ENCODE data around the genes LYZL6, TBC1D3H and DHRS11.

GRCh38 chr17:34989219-34989840 is 9.0 kb downstream of the LIG3 start:
- PRO-cap, result no peak

DNA sequence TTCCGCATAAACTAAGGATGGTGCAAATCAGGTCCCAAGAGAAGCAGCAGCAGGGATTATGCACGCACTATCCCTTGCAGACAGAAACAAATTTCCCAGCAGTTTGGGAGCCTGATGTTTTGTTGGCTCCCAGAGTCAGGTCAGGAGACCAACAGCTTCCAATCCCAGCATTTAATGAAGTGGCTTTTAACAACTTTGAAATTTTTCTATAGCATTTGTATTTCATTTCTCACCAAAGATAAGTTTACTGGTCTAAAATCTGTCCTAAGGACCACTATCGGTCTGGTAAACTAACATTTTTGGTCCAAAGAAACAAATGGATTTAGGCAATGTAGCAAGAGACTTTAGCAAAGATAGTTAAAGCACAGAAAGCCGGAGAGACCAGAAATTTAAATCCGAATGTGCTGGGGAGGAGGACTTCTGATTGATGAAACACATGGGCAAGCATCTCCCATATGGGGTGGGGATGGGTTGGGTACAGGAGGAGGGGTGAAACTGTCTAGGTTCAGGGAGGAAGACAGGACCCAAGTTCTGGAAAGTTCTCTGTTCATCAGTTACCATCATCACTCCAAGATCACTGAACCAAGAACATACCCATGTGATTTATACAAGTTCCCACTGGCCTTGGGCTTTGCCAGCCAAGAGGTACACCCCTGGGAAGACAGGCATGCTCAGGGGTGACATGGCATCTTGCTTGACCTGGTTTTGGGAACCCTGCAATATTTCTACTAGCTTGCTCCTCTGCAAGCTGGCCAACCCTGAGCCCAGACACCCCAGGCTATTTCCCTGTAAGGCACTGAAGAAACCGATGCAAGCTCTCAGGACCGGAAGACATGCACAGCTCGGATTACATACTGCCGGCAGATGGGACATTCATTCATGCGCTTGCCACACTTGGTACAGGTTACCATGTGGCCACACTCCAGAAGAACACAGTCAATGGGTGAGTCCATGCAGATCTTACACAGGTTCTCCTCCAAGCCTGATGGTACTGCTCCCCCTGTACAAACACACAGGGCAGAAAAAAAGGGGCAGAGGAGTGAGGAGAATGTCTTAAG is 31.2 kb downstream of the LIG3 start:
- PRO-cap, result no peak

- PRO-cap, result no peak
Measured at GRCh38 chr17:35021470-35022173, 41.3 kb downstream of the LIG3 start.

- PRO-cap, result no peak
Measured at GRCh38 chr17:35055755-35056491, 7.6 kb downstream of the RFFL start.

- PRO-cap, result no peak
Measured at GRCh38 chr17:35087528-35088363, 24.2 kb upstream of the RFFL start.

- PRO-cap, result bidirectional peak, plus-strand start at chr17:35089414, minus-strand start at chr17:35089134
Measured at GRCh38 chr17:35088938-35089607, 25.6 kb upstream of the RFFL start.

DNA sequence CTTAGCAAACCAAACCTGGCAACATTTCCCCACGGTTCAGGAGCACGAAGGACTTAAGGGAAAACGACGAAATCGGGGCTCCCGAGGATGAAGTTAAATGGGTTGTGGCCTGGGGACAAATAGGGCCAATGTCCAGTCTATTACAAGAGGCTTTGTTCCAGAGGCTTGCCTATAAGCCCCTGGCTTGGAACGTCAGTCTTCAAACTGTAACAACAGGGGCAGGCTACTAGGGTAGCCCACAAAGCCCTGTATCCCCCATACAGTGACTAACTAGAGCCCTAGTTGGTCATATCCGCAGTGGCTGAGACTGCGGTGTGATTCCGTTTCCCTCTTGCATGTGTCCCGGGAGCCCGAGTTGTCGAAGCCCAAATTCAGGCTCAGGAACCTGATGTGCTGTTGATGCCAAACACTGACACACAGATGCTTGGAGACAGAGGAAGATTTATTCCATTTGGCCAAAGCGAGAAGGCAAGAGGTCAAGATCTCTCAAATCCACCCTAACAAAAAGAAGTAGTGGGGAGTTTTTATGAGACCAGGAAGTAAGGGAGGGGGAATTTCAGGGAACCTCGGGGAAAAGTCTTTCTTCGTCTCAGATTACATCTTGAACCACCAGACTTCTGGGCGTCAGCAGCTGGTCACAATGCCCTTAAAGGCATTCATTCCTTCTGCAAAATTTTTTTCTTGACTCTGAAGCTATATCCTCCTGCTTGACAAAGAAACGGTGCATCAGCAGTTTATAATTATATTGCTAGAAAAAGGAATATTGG is 736 bp downstream of the SLFN5 start:
- PRO-cap, result no peak

GRCh38 chr17:35460205-35461032 is 11.9 kb upstream of the SLFN13 start:
- PRO-cap, result no peak

DNA sequence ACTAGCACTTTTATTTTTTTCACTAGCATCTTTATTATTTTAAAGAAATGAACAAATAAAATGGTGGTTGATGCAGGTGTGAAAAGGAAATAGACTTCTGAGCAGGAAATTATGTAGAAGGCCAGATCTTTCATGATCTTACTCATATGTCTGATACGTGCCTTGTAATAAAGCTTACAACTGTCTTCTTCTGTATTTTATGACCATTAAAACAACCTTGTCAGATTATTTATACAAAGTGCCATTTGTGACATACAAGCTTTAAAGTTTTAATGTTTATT is 6.3 kb downstream of the SLFN12L start:
- PRO-cap, result no peak

DNA sequence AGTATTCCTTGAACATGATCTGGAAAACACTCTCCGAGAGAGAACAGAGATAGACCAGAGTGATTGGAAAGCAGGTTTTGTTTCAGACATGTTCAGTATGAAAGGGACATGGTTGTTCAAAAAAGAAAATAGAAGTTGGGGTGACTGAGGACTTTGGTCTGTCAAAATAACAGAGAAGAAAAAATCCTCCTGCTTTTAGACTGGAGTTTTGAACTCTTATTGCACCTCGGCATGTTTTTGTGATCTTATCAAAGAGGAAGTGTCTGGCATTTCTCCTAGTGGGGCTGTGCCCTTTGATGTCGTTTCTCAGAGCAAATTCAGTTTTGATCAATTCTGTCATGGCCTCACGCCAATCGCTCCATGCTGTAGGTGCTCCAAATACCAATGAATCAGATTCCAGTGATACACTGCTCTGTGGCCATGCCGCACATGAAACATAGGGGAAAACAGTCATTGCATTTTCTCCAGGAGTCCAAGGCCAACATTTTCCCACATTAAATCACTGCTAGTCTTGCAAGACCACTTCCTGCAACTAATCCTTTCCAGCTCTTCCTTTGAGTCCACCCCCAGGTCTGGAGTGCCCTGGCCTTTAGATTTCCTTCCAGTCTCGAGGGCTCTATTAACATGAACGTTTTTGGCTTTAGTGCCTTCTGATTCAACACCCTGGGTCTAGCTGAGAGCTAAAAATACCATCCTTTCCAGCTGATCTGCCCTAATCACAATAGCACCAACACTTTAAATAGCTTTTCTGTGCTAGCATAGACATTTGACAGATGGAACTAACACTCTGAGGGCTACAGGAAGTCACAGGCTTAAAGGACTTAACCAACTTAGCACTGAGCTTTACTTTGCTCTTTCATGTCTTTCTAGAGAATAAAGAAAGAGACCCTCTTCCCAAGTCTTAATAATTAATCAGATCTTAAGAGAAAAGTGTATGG is 18.3 kb upstream of the RASL10B start:
- PRO-cap, result no peak

- PRO-cap, result no peak
Measured at GRCh38 chr17:35783151-35784078, 12.0 kb downstream of the MMP28 start.

- PRO-cap, result no peak
Measured at GRCh38 chr17:35823963-35824341, 14.7 kb downstream of the TAF15 start.

DNA sequence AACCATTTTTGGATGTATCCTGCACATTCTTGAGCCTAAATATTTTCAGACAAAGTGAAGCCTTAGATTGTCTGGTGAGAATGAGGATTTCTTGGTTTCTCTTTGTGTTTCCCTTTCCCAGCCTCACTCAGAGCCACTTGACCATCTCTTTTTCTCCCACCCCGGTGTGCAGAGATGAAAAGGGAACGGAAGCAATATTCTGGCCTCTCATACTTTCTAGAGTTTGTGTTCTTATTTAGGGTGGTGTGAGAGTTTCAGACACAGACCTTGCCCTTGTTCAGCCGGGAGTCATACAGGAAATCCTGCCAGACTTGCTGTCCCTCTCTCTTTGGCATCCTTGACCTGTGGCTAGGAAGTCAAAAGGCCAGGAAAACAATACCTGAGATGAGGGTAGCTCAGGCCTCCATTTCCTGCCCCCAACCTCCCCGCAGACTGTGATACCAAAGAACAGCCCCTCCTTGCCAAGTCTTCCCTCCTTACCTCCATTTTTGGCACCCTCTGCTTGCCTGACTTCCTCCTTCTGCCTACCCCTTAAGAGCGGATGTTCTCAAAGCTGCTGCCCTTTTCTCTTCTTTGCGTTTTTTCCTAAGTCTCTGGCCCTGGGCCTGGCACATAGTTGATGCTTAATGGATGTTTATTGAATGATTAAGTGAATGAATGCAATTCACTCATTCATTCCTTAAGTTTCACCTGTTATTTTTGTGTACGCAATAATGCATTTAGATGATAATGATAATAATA is 4.7 kb downstream of the CCL5 start:
- PRO-cap, result no peak

DNA sequence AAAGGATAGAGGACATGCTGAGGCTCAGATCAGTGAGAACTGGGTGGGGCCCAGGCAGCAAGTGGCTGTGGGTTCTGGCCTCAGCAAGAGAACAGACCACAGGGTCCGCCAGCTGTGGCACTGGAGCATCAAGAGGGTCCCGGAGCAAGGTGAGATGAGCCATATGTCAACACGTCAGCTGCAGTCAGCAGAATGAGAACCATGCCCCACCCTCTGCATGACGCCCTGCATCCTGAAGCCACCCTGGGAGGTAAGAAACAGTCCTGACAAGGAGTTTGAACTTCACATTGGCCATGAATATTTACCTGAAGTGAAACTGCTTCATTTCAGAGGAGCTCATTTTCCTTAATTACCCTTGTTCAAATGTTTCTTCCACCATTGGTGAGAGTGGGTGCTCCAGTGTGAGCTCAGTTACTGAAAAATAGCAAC is 20.2 kb upstream of the CCL5 start:
- PRO-cap, result no peak

GRCh38 chr17:35943507-35944072 is at the start of gene LYZL6:
Gene LYZL6, minus strand, starts transcription at chr17:35943713.
- PRO-cap, result no peak

GRCh38 chr17:35947095-35947610 is 3.6 kb upstream of the LYZL6 start:
- PRO-cap, result no peak

- PRO-cap, result no peak
Measured at GRCh38 chr17:36074379-36074841, 10.3 kb downstream of the CCL18 start.

DNA sequence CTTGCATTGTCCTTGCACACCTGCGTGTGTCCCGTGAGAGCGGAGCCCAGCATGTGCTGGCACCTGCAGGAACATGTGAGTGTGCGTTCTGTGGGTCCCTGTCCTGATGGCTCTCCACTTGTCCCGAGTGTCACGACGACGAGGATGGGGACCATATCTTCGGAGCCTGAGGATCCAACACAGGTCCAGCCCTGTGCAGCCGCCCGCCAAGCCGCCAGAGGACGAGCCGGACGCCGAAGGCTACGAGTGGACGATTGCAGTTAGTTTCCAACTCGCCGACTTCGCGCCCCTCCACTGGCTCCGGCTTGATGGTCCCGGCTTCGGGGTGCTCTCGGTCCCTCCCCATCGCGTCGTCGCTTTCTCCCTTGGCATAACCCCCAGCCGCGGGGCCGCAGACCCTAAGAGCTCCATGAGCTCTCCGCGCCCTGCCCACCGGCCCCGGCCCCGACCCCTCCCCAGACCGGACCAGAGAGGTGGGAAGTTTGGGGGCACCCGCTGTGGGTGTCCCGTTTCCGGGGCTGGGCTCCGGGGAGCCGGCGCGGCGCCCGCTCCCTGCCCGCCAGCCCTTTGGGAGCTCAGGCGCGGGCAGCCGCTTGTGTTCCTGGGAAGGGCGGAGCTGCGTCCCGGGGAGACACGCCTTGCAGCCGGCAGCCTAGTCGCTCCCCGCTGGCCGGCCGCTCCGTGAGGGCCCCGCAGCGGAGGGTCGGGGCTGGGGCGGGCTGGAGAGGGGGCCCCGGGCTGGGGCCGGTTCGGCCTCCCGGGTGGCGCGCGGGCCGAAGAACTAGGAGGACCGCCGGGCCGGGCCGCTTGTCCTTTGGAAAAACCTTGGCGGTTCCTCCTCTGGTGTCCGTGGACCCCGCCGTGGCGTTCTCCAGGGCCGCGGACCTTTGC is 6.3 kb upstream of the TBC1D3B start:
- PRO-cap, result bidirectional peak, plus-strand start at position 627 of the sequence, minus-strand start at position 569 of the sequence

DNA sequence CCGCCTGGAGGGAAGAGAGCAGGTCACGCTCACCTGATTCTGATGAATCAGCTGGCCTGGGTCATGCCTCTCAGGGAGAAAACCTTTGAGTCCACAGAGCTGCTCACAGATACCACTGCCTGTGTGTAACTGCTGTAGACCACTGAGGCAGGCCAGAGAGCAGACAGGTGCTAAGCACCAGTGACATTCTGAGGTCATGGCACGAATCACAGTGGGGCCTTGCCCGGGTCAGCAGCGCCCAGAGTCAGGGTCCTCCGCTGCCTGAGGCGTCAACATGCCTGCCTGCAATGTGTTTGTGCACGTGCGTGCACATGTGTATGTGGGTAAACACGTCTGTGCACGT is at the start of gene TBC1D3H:
TBC1D3H (minus strand) TSS at position 144 of the 343 bp plus-strand sequence.
- PRO-cap, result no peak

- PRO-cap, result bidirectional peak, plus-strand start at chr17:36591879, minus-strand start at chr17:36591730
Measured at GRCh38 chr17:36591277-36592356, at the start of gene DHRS11. Gene DHRS11, plus strand, starts transcription at chr17:36591879.